ENCODE measurements around a stretch of chr12.

- PRO-cap, result no peak
- RAMPAGE, long total RNA, 4 experiments, result no peak in any of the 4 experiments
Observed at GRCh38 chr12:14239916-14240766, 125.3 kb upstream of the ATF7IP start.

GRCh38 chr12:14256485-14257057 lies 108.9 kb upstream of the ATF7IP start:
- PRO-cap, result no peak
- RAMPAGE, long total RNA, 4 experiments, result no peak in any of the 4 experiments

DNA sequence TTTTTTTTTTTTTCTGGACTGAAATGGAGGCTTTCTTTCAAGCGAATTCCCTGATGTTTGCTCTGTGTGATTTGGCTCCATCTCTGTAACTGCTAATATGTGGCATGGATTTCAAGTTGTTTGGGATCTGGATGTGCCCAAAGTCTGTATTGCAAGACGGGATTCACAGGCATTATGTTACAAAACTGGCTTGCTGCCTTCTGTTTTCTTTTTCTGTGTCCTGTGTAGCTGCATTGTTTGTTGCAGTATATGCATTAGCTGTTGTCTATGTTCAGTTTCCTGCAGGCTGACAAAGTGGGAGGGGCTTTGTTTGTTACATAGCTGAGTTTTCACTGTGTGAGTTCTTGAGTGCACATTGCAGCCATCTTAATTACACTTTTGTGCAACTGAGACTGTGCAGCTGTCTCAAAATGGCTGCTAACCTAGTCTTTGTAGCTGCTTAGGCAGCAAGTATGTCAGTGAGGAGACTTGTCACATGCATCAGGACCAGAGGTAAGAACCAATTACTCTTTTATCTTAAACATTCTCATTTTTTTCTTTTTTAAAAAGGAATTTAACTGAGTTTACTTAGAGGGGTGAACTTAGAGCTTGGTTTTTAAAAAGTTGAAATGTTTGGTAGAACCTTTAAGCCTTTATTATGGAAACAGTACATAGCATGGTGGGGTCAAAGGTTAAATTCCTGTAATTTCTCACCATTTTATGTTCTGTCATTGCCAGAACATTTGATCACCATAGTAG lies 19.6 kb downstream of the ATF7IP start:
- PRO-cap, result no peak
- RAMPAGE, long total RNA, 4 experiments, result start-site peak on the plus strand in 2 of 4 experiments, centred at positions 401 to 413 of the sequence, 36 to 145 reads per replicate

DNA sequence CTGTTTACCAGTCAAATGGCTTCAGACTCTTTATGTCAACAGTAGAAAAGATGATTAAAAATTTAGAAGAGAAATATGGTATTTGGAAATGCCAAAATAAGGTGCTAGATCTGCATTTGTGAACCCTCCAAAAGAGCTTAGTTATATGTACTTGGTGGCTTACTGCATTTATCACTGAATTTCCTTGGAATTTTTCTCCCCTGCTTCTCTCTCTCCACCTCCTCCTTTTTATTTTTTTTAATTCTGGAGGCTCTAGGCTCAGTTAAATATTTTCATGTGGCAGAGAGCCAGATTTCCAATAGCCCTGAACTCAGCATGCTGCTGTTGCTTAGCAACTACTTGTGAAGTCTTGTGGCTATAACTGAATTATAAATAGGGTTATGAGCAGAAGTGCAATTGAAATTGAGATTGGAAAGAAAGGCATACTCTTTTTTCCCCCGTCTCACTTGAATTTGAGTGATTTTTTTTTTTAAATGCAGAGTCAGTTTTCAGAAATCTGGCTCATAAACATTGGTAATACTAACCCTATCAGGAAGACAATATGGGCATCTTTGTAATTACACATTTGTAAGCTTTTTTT lies 38.2 kb downstream of the ATF7IP start:
- PRO-cap, result unidirectional peak, plus-strand start at position 399 of the sequence
- RAMPAGE, long total RNA, 4 experiments, result no peak in any of the 4 experiments

- PRO-cap, result no peak
- RAMPAGE, long total RNA, 4 experiments, result no peak in any of the 4 experiments
Observed at GRCh38 chr12:14460430-14461280, 95.2 kb downstream of the ATF7IP start.

- PRO-cap, result no peak
- RAMPAGE, long total RNA, 4 experiments, result start-site peak on the minus strand in 2 of 4 experiments, at chr12:14554052-14554728 at its widest, 10 to 12 reads per replicate
Observed at GRCh38 chr12:14554197-14554932, 13.3 kb downstream of the PLBD1 start.

DNA sequence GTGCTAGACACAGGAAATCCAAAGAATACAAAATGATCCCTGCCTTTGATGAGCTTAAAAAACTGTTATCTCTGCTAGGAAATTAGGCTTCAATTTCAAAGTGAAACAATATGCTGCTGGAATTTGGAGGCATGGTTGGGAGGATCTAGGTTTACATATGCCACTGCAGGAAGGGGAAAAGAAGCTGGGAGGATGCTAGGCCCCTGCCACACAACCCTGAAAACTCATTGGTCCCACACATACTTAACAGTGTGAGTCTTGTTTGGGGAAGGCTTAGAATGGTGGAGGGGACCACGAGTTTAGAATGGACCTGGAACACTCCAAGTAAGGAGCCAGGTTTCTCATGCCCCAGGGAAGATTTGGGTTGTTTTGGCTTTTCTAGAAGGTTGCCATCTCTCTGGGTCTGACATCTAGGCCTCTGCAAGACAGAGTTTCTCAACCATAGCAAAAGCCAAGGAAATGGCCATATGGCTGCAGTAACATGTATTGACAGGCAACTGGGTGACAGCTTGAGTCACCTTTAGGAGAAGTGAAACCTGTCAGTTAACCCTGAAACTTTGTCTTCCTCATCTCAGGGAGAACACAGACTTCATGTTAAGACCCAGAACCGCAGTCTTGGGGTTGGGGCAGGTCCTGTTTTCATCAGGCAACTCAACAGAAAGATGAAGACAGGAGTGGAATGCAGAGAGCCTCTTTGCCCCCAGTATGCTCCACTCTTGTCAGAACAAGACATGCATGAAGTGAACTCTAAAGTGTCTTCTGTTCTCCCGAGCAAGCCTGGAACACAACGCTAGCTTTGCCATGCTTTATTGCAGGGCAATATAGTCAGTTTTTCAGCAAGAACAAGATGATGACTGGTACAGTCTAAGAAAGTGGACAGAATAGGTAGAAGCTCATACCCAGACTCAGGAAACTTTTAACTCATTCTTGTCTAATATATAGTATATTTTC lies 46.0 kb upstream of the PLBD1 start:
- PRO-cap, result no peak
- RAMPAGE, long total RNA, 4 experiments, result no peak in any of the 4 experiments

DNA sequence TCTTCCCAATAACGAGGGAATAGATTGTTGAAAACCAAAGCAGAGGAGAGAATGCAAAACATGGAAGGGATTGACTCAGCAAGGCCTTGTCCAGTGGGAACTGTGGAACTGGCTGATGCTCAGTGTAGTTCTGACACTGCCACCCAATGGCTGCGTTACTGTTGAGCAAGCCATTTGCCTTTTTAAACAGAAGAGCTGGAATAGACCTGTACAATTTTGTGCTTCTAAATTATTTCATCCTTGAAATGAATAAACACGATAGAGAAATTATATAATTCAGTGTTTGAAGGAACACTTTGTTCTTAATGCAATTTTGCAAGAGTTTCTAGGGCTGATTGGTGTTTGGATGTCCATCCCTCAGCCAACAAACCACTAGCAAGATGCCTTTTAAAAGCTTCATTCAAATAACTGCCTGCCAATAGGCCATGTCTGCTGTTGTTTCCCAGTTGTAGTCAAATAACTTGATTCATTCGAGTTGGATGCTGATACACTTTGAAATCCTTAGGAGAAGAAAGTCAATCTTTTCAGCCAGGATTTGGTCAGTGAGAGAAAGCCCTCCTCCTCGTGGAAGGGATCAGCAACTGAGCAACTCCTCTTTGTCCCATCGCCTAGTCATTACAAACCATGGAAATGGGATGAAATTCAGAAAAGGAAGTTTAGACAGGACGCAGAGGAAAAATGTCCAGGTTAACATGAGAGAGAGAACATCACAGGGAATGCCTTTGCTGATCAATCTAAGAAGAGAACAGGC lies 7.3 kb upstream of the MGP start:
- PRO-cap, result no peak
- RAMPAGE, long total RNA, 4 experiments, result no peak in any of the 4 experiments

GRCh38 chr12:14921075-14921710 lies 17.1 kb downstream of the ERP27 start:
- PRO-cap, result no peak
- RAMPAGE, long total RNA, 4 experiments, result no peak in any of the 4 experiments

- PRO-cap, result no peak
- RAMPAGE, long total RNA, 4 experiments, result no peak in any of the 4 experiments
Observed at GRCh38 chr12:14958718-14959128, 2.7 kb downstream of the ARHGDIB start.

GRCh38 chr12:14959451-14959803 lies 2.0 kb downstream of the ARHGDIB start:
- PRO-cap, result no peak
- RAMPAGE, long total RNA, 4 experiments, result no peak in any of the 4 experiments

DNA sequence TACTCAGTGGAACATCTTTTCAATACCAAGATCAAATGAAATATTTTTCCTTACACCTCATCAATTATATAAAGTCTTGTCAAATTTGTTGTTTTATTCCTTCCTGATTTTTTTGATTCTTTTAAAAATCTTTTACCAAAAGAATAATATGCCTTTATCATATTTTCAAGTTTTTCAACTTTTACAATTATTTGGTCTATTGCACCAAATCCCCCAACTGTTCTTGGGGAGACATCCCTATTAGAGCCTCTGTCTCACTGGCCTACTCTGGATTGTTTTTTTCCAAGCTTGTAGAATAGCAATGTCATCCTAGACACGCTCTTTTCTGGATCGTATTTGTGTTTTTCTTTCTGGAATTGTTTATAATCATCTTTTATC lies 24.9 kb downstream of the PDE6H start:
- PRO-cap, result no peak
- RAMPAGE, long total RNA, 4 experiments, result no peak in any of the 4 experiments

- PRO-cap, result no peak
- RAMPAGE, long total RNA, 4 experiments, result no peak in any of the 4 experiments
Observed at GRCh38 chr12:15165349-15165535, 56.0 kb downstream of the RERG start.

DNA sequence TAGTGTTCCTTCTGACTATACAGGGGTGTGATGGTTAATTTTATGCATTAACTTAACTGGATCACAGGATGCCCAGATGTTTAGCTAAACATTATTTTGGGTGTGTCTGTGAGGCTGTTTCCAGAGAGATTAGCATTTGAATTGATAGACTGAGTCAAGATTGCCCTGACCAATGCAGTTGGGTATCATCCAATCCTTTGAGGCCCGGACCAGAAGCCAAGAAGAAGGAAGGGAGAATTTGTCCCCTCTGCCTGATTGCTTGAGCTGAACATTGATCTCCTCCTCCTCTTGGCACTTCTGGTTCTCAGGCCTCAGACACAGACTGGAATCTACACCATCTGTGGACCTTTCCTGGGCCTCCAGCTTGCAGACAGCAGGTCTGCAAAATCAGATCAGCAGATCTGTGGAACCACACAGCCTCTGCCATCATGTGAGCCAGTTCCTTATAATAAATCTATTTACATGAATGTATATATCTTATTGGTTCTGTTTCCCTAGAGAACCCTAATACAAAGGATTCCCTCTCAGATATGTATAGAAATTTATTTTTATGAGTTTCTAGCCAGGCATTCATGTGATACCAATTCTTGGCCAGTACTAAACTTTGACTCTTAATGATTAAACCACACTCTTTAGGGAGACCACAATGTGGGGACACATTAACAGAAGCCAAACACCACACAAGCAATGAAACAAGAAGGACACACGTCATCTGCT lies 51.9 kb downstream of the RERG start:
- PRO-cap, result no peak
- RAMPAGE, long total RNA, 4 experiments, result no peak in any of the 4 experiments

DNA sequence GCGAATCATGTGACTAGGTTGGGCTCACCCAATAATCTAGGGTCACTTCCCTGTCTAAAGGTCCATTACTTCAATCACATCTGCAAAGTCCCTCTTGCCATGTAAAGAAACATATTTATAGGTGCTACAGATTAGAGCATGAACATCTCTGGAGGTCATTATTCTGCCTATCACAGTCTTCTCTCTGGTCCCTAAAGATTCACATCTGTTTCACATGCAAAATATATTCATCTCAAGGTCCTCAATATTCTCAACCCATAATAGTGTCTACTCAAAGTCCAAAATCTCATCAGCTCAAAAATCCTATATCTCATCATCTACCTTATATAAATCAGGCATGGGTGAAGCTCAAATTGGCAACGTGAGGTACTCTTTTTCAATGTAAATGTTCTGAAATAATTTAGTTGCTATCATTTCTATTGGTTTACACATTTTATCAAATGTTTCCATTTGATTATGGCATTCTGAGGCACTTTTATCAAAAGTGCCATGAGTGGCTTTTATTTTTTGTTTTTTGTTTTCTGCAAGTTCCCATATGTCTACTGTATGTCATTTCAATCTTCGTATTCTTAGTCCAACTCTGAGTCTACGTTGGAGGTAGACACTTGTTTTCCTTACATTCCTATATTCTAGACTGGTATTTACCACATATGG lies 22.2 kb downstream of the RERG start:
- PRO-cap, result no peak
- RAMPAGE, long total RNA, 4 experiments, result no peak in any of the 4 experiments

DNA sequence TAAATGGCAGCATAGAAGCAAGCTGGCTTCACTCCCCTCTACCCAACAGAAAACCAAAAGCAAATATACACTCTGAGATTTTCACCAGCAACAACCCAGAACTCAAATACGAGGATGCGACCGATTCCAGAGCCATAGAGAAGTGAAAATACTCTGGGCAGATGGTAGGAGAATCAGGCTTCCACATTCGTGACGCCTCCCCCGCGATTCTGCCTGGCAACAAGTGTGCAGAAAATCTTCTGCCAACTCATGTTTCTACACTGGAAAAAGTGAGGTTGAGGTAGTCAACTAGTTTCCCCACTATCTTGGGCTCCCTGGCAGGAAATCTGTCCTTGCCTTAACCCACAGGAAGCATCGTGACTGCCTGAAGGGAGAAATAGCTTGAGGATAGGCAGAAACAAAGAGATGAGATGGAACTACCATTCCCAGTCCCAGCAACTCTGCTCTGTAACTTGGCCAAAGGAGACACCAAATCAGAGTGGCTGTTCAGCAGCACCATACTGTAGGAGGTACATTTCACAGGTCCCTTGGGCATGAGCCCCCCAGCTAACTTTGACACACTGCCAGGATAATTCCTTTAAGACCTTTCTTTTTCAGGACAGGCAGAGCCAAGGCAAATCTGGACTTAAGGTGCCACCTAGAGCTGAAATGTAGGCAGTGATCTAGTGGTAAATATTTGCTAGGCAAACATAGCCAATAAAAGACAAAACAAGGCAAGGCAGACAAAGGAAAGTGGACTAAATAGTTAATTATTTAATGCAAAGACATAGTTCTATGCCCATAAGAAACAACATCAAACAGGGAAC lies 205.0 kb downstream of the PTPRO start:
- PRO-cap, result no peak
- RAMPAGE, long total RNA, 4 experiments, result no peak in any of the 4 experiments

- PRO-cap, result no peak
- RAMPAGE, long total RNA, 4 experiments, result no peak in any of the 4 experiments
Observed at GRCh38 chr12:15563793-15564224, 225.4 kb downstream of the EPS8 start.

DNA sequence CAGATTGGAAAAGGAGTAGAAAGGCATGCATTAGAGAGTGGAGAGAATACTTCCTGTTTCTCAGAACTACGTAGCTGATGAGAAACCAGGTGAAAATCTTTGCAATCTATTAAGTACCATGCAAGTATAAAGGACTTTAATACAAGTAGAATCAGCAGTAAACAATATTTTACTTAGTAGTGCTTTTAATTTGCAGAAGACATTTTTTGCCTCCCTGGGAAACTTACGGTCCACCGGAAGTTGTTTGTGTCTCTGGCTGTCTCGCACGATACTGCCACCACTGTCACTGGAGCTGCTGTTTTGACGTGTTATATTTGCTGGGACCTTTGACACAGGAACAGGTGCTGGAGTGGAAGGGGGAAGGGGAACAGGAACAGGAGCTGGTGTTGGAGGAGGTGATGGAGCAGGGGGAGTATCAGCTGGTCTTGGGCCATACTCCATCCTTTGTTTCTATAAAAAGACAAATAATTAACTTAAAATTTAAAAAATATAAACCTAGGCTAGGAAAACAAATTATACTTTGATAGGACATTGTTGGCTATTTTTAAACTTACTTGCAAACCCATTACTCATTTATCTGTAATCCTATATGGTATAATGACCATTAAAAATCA lies 157.9 kb downstream of the EPS8 start:
- PRO-cap, result no peak
- RAMPAGE, long total RNA, 4 experiments, result no peak in any of the 4 experiments

DNA sequence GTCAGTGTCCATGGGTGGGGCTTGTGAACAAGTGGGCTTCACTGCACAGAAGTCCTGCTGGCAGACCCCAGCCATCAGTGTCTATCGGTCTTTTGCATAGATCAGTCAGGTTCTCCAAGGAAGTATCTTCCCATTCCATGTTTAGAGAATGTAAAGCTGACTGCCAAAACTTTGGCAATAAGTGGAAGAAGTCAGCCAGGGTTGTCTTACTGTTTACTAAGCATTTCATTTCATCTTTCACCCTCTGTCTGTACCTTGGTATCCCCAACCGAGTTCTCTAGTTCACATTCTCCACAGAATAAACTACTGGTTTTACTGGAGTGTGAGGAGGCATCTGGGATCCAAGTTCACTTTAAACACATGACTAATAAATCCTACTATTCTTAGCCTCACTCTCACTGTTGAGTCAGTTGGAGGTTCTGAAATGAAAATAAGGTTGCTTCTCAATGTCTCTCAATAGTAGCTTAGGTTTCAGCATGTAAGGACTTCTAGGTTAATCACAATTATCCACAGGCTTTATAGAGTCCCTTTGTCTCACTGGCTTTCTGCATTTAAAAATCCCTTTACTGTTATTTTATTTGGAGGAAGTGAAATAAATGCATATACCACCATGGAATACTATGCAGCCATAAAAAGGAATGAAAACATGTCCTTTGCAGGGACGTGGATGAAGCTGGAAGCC lies 96.0 kb downstream of the EPS8 start:
- PRO-cap, result no peak
- RAMPAGE, long total RNA, 4 experiments, result no peak in any of the 4 experiments

GRCh38 chr12:15780603-15780921 lies 8.6 kb downstream of the EPS8 start:
- PRO-cap, result no peak
- RAMPAGE, long total RNA, 4 experiments, result no peak in any of the 4 experiments

Measured in suprapubic skin (tissue), 4 donors.